ENCODE measurements around the genes TECPR2 and LBHD2.

GRCh38 chr14:102320059-102320751 is 659 bp downstream of the ZNF839 start:
- PRO-cap, 4 experiments, result peak in 1 of 4 experiments; most common minus-strand start chr14:102320304 (in 1)
- RAMPAGE, long total RNA, 4 experiments, result no peak in any of the 4 experiments

GRCh38 chr14:102362774-102364060 is at the start of gene TECPR2:
Gene TECPR2, plus strand, starts transcription at chr14:102362941.
- PRO-cap, 4 experiments, result peak in 4 of 4 experiments; most common plus-strand start chr14:102363089 (in 4); most common minus-strand start chr14:102363473 (in 2)
- RAMPAGE, long total RNA, 4 experiments, result start-site peak on the plus strand in 2 of 4 experiments, at chr14:102362968-102363069 at its widest, 23 to 29 reads per replicate; start-site peak on the minus strand in 3 of 4 experiments, at chr14:102362860-102362872 at its widest, 68 to 89 reads per replicate

DNA sequence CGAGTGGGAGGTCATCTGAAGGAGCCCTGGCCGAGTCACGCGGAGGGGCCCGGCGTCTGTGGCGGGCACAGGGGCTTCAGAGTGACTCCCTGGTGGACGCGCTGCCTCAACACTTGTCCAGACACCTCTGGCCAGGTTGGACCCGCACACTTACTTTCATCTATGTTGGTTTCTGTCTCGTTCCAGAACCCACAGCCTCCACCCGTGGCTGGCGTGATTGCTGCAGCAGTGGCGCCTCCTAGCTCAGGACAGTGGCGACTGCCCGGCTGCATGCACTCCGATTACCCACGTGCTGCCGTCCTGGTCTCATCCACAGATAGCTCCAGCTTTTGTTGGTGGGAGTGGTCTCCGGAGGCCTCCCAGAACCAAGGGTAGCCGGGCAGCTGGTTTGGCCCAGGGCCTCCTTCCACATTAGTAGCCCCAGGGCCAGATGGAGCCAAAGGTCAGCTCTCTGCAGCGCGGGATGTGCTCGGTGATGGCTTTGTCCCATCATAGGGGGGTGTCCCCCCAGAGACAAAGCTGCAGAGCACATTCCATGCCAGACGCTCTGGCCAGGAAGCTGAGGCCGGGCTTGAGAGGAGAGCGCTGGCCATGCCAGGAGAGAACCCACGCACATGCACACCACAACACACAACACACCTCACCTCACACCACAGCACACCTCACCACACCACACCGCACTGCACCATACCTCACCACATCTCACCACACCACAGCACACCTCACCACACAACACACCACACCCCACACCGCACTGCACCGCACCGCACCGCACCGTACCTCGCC is 11.1 kb downstream of the ANKRD9 start:
- PRO-cap, 4 experiments, result no peak in any of the 4 experiments
- RAMPAGE, long total RNA, 4 experiments, result start-site peak on the plus strand in 1 of 4 experiments, centred at position 326 of the sequence, 18 reads per replicate

DNA sequence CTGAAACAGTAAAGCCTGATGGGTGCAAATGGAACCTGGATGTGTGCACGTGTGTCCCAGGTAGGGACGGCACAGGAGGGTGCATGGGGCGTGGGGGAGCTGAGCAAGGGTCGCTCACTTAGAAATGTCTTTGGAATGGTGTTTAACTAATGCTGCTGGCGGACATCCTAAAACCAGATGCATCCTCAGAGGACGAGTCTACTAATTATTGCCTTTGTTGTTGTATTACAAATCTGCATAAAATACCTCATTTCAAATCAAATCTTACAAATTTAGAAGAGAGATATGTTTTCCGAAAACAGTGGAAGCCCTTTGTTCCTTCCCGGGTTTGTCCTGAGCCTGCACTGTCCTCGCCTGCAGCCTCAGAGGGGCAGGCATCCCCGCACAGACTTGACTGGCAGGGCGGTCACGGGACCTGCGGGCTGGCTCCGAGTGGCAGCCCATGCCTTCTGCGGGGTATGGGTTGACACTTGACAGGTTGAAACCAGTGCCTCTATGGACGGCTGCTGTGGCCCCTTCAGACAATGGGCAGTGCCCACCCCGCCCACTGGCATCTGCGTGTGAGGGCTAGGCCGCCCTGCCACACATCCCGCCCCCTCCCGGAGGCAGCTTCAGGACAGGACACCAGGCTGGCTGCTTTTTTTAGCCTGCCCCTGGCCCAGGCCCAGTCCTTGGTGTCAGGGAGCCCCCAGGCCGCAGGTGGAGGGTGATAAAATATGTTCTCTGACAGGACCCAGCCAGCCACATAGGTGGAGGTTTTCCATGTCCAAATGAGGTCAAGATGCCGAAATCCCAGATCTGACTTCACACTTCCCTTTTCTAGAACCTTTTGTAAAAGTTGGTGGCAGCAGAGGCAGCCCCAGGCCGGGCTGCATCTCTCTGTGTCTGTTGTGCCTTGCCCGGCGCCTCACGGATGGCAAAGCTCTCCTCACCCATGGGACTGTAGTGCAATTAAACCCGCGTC is 10.2 kb downstream of the ANKRD9 start:
- PRO-cap, 4 experiments, result no peak in any of the 4 experiments
- RAMPAGE, long total RNA, 4 experiments, result no peak in any of the 4 experiments

GRCh38 chr14:102507208-102507998 is 2.2 kb downstream of the ANKRD9 start:
- PRO-cap, 4 experiments, result no peak in any of the 4 experiments
- RAMPAGE, long total RNA, 4 experiments, result no peak in any of the 4 experiments

GRCh38 chr14:102510184-102510753 is 693 bp upstream of the ANKRD9 start:
- PRO-cap, 4 experiments, result no peak in any of the 4 experiments
- RAMPAGE, long total RNA, 4 experiments, result no peak in any of the 4 experiments

DNA sequence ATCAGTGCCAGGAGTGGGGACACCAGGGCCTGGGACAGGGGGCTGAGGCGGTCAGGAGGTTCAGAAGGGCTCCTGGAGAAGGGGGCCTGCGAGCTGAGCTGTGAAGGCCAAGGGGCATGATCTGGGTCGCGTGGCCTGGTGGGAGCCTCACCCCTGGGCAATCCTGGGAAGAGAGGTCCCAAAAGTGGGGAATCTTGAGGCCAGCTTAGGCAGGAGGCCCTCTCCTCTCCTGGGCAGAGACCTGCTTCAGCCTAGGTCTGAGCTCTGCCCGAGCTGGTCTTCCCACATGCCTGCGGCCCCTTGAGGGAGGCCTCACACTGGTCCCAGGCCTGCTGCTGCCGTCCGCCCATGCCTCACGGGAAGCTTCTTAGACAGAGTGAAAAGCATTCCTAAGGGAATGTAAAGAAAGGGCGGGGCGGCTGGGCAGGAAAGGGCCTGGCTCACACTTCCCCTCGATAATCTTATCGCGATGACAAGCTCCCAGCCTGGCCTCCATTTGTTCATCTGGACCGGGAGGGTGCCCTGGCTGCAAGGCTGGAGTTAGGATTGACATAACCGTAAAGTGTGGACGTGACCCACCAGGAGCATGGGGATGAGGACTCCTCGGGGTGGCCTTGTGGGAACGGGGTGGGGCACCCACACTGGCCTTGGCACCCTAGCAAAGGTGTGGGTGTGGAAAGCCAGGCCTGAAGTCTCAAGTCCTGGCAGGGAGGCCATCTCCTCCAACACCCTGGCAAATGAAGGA is 7.1 kb upstream of the RCOR1 start:
- PRO-cap, 4 experiments, result no peak in any of the 4 experiments
- RAMPAGE, long total RNA, 4 experiments, result no peak in any of the 4 experiments

DNA sequence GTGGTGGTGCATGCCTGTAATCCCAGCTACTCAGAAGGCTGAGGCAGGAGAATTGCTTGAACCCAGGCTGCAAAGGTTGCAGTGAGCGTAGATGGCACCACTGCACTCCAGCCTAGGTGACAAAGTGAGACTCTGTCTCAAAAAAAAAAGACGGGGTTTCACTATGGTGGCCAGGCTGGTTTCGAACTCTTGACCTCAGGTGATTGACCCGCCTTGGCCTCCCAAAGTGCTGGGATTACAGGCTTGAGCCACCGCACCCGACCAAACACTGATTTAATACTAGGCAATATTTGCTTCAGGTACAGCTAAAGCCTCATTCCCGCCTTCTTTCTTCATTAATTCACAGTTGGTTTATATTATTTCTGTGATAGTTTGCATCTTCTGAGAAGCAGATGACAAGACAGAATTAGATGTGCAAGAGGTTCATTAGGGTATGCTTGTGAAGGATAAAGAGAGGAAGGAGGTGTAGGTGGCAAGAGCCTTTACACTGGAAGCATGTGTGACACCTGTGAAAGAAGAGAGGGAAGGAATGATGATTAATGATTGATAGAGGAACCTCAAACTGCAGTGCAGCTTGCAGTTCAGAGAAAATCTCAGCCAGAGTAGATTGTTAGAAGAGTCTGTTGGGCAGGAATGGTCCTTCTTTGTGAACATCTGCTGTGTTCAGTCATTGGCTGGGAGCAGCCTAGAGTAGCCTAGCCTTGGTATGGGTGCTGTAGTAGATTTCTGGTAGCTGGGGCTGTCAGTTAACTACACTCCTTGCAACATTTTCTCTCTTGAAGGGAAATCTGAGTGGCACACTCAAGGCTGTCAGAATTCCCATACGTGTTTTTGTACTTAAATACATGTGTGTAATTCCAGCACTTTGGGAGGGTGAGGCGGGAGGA is 8.8 kb downstream of the RCOR1 start:
- PRO-cap, 4 experiments, result no peak in any of the 4 experiments
- RAMPAGE, long total RNA, 4 experiments, result no peak in any of the 4 experiments

- PRO-cap, 4 experiments, result no peak in any of the 4 experiments
- RAMPAGE, long total RNA, 4 experiments, result no peak in any of the 4 experiments
Observed at GRCh38 chr14:102618320-102619434, 26.2 kb downstream of the RCOR1 start.

- PRO-cap, 4 experiments, result peak in 1 of 4 experiments; most common minus-strand start chr14:102795195 (in 1)
- RAMPAGE, long total RNA, 4 experiments, result no peak in any of the 4 experiments
Observed at GRCh38 chr14:102794752-102795792, 17.8 kb downstream of the TRAF3 start.

DNA sequence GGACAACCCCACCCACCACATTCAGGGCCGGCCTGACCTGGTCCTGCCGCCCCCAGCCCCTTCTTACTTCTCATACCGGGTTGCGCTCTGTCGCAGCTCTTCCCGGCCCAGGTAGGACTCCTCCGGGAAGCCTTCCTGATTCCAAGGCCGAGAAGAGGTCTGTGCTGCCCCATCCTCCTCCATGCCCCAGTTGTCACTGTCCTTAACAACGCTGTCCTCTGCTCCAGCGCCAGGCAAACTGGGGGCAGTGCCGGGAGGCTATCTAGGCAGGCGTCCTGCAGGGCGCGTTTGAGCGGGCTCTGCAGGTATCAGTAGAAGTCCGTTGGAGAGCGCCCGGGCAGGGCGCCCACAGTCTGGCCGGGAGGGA is 714 bp downstream of the AMN start:
- PRO-cap, 4 experiments, result no peak in any of the 4 experiments
- RAMPAGE, long total RNA, 4 experiments, result no peak in any of the 4 experiments

DNA sequence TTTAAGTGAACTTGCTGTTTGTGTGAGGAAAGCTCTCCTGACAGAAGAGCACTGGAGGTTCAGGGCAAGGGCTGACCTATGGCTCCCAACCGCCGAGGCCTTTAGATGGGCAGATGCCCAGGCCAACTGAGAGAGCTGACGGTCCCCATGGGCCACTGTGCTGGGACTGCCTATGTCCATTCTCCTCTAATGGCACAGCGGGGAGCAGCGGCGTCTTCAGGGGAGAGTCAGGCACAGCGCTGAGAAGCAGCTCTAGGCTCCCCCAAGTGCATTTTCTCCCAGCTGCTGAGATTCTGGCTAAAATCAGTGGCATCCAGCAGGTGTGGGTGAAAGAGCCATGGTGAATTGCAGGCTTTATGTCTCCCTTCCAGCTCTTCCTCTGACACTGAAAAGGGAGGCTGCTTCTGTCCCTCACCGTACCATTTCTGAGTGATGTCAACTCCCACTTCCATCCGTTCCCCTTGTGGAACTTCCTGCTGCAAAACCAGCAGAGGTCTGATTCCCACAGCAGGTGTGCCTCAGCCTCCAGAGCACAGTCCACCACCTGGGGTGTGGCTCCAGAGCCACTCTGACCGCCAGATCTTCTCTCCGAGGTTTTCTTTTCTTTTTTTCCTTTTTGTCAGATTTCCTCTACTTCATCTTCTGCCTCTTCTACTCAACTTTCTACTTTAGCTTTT is 62.8 kb downstream of the CDC42BPB start:
- PRO-cap, 4 experiments, result no peak in any of the 4 experiments
- RAMPAGE, long total RNA, 4 experiments, result start-site peak on the minus strand in 1 of 4 experiments, centred at position 228 of the sequence, 6 reads per replicate

DNA sequence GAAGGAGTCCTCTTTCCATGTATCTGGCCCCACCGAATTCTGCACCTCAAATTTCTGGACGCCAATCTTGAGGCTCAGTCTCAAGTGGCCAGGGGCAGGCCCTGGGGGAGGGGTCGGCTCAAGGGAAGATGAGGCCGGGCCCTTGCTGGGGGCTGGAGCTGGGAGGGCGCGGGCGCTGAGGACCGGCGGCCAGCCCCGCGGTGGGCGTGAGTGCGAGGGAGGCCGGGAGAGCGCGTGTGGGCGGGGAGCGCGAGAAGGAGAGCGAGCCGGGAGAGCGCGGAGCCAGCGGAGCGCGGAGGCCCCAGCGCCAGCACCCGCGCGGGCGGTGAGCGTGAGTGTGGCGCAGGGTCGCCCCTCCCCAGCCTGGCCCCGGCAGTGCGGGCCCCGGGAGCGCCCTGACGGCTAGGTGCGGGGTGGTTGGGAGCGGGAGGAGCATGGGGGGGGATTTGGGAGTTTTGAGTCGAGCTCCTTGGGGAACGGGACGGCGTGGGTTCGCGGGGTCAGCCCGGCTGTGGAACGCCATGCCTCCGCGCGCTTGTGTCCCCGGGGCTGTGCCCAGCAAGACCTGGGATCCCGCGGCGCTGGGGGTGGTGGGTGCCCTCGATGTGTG is at the start of gene LBHD2:
TSS of gene LBHD2 (plus strand) at position 269 of the 610 bp plus-strand sequence.
- PRO-cap, 4 experiments, result no peak in any of the 4 experiments
- RAMPAGE, long total RNA, 4 experiments, result no peak in any of the 4 experiments

- PRO-cap, 4 experiments, result no peak in any of the 4 experiments
- RAMPAGE, long total RNA, 4 experiments, result no peak in any of the 4 experiments
Observed at GRCh38 chr14:103105002-103105370, 10.5 kb downstream of the EXOC3L4 start.

GRCh38 chr14:103114860-103115540 is 8.3 kb upstream of the TNFAIP2 start:
- PRO-cap, 4 experiments, result no peak in any of the 4 experiments
- RAMPAGE, long total RNA, 4 experiments, result no peak in any of the 4 experiments

- PRO-cap, 4 experiments, result no peak in any of the 4 experiments
- RAMPAGE, long total RNA, 4 experiments, result no peak in any of the 4 experiments
Observed at GRCh38 chr14:103124034-103124222, 667 bp downstream of the TNFAIP2 start.

DNA sequence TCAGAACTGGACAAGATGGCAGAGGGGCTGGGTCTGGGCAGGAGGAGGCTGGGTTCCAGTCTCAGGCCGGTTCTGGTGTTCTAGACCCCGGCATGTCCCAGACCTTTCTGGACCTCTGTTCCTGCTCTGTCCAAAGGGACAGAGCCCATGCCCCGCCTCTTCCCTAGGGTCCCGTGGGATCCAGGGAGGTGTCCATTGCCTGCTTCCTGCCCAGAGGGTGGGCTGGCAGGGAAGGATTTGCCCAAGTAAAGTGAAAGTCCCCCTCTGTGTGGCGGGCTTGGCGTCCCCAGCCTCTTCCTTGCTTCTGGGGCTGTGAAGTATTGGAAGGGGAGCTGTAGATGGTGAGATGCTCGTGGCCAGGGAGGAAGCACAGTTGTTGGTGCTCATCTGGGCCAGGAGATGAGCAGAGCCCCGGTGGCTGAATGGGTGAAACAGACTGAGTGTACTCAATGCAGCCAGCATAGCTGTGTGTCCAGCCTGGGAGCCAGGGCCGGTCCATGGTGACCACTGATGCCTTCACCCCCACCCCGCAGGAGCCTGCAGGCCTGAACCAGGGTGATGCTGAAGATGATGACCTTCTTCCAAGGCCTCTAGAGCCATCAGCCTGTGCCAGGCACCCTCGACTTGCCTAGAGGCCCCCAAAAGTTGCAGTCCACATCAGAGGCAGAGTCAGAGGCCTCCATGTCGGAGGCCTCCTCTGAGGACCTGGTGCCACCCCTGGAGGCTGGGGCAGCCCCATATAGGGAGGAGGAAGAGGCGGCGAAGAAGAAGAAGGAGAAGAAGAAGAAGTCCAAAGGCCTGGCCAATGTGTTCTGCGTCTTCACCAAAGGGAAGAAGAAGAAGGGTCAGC is 2.7 kb downstream of the TNFAIP2 start:
- PRO-cap, 4 experiments, result peak in 1 of 4 experiments; most common minus-strand start position 299 of the sequence (in 1)
- RAMPAGE, long total RNA, 4 experiments, result start-site peak on the plus strand in 1 of 4 experiments, centred at position 618 of the sequence, 89 reads per replicate

DNA sequence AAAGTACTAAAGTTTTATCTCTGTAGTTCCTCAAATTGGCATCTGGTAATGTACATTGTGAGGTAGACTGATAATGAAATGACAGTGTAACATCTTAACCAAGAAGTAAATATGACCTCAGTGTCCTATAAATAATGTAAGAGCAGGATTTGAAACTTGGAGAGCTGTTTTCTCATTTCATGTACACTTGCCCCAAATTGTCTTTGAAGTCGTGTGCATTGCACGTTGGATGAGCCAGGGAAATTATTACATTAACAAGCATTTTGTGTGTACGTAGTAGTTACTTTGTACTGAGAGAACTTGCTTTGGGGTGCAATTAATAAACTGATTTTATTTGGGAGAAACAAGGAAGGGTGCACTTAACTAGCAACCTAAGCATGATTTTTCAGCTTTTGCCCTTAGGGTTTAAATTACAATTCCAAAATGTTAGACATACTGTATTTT is 7.5 kb downstream of the EIF5 start:
- PRO-cap, 4 experiments, result no peak in any of the 4 experiments
- RAMPAGE, long total RNA, 4 experiments, result no peak in any of the 4 experiments

DNA sequence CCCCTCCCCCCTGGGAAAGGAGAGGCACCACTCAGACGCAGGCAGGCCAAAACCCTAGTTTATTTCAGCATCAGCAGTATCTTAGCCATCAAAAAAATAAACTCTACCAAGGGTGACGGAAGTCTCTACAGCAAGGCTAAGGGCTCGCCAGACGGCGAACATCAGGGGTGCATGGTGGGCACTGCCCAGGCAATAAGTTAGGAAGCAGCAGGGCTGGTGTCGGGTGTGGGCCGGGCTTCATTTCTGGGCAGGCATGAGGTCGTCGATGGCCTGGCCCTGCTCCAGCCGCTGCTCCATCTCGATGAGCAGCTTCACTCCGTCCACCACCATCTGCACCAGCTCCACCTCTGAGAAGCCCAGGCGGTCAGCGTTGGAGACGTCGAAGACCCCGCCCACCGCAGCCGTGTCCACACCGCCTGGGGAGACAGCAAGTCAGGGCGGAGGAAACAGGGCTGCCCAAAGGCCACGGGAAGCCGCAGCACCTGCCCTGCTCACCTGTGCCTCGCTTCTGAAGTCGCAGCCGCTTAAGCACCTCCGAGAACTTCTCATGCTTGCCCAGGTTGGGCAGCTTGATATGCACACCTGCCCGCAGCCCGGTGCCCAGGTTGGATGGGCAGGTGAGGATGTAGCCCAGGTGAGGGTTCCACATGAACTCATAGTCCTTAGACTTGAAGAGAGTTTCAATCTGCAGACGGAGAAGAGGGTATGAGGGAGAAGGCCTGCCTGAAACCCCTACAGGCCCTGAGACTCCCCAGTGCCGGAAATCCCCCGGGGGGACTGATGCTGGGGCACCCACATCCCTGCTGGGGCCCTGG is 2.8 kb downstream of the CKB start:
- PRO-cap, 4 experiments, result no peak in any of the 4 experiments
- RAMPAGE, long total RNA, 4 experiments, result no peak in any of the 4 experiments

DNA sequence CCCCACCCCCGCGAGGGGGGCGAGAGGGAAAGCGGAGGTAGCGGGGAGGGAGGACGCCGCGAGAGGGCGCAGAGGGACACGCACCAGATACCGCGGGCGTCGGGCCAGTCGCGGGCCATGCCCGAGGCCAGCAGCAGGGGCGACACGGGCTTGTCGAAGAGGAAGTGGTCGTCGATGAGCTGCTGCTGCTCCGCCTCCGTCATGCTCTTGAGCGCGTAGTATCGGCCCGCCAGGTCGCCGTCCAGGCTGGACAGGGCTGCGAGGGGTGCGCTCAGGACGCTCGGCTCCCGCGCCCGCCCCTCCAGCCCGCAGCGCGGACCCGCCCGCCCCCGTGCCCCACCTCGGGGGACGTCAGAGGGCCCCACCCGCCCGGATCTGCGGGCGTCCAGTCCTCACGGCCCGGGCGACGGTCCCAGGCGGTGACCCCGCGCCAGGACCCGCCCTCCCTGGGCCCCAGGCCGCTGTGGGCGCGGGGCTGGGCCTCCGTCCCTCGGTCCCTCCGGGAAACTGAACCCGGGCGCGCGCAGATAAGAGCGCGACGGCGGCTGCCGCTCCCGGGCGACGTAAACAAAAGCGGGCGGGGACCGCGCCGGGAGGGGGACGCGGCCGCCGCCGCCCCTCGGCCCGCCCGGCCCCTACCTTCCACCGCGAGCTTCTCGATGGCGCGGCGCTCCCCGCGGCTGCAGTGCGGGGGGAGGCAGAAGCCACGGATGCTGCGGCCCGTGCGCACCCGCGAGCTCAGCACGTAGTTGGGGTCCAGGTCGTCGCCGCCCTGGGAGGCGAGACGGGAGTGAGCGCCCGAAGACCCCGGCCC is 1.2 kb downstream of the CKB start:
- PRO-cap, 4 experiments, result peak in 3 of 4 experiments; most common plus-strand start position 86 of the sequence (in 2); most common minus-strand start position 509 of the sequence (in 2)
- RAMPAGE, long total RNA, 4 experiments, result start-site peak on the minus strand in 3 of 4 experiments, centred at positions 287 to 313 of the sequence, 9 to 21 reads per replicate

All from spleen (tissue), 7 donors.